Cardiac fibroblast (primary cell): ENCODE data around the gene TRIM2.

GRCh38 chr4:151315120-151315604 is 10.2 kb downstream of the SH3D19 start:
- RRBS = no CpG with 5 or more reads among the region's 1 CpG

- RRBS = no CpG with 5 or more reads among the region's 1 CpG
Measured at GRCh38 chr4:151331535-151332098, 6.2 kb upstream of the SH3D19 start.

GRCh38 chr4:151673769-151674267 is 87.0 kb downstream of the GATB start:
- RRBS = no CpG with 5 or more reads among the region's 12 CpGs

DNA sequence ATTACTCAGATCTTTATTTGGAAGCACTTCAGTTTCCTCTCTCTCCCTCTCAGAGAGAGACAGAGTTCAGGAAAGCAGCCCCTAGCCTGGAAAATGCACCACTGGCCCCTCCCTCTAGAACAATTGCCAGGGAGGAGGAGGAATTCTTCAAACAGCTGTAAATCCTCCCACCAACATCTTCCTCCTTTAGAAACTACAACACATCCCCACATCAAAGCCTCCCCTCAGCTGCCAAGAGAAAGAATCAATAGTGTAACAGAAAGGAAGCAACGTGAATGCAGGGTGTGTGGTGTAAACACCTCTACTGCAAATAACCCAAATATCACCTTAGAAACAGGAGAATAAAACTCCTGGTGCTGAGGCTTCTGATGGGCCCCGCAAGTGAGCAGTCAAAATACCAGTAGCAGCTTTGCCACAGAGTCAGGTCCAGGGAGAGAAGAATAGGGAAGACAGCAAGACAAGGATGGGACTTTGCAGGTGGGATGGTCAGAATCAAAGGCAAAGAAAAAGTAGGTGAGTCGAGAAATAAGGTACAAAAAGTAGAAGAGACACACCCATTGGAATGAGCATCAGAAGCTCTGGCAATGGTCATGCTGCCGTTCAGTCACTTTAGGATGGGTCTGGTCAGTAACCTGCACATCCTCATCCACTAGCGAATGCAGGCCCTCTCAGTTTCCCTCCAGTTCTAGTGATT is 250.0 kb upstream of the GATB start:
- RRBS = no CpG with 5 or more reads among the region's 5 CpGs

DNA sequence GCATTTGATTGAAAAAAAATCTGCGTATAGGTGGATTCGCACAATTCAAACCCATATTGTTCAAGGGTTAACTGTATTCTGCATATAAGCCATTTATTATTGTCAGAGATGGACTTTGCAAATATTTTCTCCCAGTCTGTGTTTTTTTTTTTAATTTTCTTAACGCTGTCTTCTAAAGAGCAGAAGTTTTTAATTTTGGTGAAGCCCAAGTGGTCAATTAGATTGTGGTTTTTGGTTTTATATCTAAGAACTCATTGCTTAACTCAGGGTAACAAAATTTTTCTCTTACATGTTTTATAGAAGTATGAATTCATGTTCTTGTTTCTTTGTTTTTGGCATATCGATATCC is 360.3 kb upstream of the GATB start:
- RRBS = no CpG with 5 or more reads among the region's 4 CpGs

DNA sequence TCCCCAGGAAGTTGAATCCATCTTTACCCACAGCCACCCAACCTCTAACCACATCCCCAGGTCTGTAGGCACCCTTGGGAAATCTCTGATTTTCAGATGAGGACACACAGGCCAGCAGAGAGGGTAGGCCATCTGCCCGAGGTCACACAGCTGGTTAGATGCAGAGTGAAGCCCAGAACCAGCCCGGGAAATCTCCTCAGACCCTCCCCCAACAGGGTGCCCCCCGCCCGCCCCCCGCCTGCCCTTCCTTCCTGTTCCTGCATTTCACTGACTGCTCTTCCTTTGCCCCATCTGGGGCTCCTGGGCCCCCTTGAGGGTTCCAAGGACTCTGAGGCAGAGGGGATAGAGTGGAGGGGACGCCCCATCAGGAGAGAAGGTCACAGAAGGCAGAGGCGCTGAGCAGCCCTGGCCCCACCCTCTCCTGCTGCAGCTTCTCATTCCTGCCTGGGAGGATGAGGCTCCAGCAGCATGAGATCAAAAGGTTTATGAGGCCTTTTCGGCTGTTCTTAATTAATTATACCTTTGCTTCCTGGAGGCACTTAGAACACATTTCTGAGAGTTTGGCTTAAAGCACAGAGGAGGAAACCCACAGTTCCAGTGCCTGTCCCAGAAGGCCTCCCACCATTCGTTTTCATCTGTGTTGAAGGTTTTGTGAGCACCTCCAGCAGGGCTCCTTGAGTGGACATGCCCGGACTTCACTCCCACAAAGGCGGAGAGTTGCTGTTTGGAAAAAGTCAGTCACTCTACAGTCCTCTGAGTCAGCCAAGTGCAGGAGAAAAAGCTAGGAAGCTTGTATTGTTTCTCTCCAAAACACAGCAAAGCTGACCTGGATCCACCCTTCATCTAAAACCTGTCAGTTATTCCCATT is 277.2 kb downstream of the FBXW7 start:
- RRBS = no CpG with 5 or more reads among the region's 11 CpGs

DNA sequence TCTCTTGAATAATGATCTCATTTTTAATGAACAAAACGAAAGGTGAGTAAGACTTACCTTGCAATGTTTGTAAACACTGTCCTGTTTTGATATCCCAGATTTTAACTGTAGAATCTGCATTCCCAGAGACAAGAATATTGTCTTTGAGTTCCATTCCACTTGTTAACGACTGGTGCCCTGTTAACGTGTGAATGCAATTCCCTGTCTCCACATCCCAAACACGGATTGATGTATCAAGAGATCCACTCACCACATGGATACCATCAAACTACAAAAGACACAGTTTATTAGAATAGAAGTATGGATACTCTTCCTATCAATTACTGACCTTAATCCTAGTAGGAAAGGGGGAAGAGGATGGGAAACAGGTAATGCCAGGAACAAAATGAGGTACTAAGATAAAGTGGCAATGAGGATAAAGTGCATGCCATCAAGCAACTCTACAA is 211.7 kb downstream of the FBXW7 start:
- RRBS = no CpG with 5 or more reads among the region's 4 CpGs

- RRBS = no CpG with 5 or more reads among the region's 1 CpG
Measured at GRCh38 chr4:152524835-152525253, 11.0 kb downstream of the FBXW7 start.

DNA sequence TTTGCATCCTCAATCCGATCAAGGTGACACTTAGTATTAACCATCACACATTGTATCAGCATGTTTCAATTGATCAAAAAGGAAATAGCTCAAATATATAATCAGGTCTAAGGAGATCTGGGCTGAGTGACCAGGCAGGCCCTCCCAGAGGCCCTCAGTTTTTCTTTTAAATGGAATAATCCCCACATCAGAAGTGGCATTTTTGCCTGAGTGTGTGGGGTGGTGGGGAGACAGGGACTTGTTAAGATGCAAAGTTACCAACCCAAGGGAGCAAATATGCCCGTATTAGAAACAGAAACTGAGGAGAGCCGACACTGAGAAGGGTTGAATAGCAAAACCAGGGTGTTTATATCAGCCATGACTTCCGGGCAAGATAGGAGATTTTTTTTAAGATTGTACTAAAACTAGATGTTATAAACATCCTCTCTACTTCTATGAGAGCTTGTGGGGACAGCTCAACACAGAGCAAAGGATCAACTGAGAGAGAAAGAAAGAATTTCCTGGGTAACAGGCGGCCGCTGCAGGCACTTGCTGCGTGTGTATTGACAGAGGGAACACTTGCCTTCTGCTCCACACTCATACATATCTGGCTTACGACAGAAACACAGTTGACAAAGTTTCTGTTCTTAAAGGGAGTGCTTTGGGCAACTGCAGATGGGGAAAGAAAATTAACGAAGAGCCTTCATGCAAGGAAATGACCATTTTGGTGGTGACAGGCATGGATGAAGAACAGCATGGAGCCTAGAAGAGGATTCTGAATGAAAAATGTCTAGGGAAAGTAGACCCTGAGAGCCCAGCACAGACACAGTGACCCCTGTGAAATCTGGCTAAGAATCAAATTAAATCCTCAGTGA is 49.1 kb upstream of the FBXW7 start:
- RRBS = no CpG with 5 or more reads among the region's 9 CpGs

GRCh38 chr4:152678361-152679179 is 1.2 kb downstream of the TMEM154 start:
- RRBS = no CpG with 5 or more reads among the region's 5 CpGs

DNA sequence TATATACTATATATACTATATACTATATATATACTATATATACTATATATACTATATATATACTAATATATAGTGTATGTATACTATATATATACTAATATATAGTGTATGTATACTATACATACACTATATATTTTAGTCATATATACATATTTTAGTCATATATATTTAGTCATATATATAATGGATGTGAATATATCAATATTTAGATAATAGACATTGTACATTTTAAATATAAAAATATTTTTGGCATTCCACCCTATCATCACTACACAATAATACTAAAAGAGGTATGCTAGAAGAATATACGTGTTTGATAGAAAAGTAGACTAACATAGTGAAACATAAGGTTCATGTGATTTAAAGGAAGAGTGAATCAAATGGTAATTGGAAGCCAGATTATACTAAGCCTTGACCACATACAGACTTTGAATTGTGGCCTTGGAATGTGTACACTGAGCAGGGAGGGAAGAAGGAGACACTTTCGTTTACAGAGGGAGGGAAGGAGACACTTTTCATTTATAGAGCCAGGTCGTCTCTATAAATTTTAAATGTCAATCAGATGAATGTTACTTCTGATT is 46.2 kb upstream of the FHDC1 start:
- RRBS = no CpG with 5 or more reads among the region's 3 CpGs

DNA sequence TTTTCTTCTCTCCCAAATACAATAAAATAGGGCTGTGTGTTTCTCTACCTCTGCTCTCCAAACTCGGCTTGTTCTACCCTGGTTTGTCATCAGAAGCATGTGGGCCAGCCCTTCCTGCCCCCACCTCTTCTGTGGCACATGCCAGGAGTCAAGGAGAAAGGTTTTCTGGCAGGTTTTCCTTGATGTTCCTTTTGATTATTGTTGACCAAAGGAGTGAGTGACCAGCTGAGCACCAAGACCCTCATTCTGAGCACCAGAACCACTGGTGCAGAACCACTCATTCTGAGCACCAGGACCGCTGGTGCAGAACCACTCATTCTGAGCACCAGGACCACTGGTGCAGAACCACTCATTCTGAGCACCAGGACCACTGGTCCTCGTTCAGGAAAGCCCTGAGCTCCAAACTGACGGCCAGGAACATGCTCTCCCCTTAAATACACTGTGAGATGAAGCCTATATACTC is 2.5 kb downstream of the FHDC1 start:
- RRBS = no CpG with 5 or more reads among the region's 4 CpGs

DNA sequence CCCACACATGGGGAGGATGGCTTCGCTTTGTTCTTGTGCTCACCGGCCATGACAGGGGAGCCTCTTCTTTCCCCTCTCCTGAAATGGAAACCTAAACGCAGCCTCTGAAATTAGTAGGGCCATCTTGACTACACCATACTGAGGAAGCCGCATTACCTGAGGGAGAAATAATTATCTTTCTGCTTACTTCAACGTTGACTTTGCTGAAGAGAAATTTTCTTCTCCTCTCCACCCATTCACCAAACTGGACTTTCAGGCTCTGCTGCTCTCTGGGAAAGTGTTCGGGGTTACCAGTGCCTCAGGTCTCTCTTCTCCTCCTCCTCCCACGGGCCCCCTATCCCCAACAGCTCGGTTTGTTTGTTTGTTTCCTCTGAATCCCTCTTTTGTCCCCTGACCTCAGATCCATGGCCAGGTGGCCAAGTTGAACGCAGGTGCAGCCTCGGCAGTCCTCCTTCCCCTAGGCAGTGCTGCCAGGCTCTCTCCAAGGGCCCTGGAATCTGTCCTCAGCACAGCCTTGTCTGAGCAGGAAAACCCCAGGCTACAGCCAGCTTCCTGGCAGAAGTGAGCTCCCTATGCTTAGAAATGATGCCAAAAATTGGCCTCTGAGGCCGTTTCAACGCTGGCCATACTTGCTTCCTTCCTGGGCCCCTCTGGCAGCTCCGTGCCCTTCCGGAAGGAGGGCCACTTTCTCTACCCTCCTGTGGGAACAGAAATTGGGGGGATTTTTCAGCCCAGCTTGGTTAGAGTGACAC is 60.0 kb downstream of the FHDC1 start:
- RRBS = no CpG with 5 or more reads among the region's 14 CpGs

DNA sequence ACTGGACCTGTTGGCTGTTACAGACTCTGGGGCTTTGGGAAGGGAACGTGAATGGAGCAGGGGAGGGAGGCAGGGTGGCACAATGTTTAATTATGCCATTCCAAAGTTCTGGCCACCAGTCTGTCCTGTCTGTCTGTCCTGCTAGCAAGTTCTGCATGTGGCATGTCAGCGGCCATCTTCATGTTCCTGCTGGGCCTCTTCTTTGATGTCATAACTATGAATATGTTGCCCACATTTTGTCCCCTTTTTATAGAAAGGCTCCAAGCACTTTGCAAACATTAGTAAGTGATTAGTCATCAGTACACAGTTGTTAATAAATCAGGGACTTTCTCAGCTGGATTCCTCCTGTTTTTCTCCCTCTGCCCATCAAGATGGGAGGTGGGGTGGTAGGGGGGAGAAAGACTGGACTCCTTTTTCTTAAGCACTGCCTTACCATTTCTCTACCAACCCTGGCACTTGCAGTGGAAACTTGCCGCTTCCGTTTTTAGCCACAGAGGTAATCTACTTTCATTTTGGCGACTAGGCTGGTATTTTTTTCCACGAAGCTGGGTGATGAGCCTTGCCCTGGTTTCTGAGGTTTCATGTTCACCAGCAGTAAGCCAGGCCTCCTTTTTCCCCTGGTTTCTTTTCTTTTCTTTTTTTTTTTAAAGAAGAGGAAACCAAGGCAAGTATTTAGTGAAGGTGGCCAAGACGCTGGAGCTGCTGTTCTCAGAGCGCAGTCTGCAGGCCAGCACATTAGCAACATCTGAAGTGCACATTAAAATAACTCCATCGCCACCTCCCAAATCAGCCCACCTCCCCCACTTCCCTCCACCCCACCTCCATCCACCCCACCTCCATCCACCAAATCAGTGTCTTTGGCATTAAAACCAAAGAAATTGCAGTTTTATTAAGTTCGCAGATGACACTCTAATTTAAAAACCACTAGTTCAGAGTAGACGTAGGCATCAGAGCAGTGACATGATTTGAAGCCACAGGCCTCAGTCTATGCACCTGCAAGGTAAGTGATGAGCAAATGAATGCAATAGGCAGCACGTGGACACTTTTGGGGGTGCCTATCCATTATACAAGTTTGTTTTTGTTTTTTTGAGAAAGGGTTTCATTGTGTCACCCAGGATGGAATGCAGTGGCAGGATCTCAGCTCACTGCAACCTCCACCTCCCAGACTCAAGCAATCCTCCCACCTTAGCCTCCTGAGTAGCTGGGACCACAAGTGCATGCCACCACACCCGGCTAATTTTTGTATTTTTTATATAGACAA is 88.3 kb upstream of the TRIM2 start:
- RRBS = no CpG with 5 or more reads among the region's 13 CpGs

- RRBS = no CpG with 5 or more reads among the region's 6 CpGs
Measured at GRCh38 chr4:153143525-153144217, 60.6 kb upstream of the TRIM2 start.

DNA sequence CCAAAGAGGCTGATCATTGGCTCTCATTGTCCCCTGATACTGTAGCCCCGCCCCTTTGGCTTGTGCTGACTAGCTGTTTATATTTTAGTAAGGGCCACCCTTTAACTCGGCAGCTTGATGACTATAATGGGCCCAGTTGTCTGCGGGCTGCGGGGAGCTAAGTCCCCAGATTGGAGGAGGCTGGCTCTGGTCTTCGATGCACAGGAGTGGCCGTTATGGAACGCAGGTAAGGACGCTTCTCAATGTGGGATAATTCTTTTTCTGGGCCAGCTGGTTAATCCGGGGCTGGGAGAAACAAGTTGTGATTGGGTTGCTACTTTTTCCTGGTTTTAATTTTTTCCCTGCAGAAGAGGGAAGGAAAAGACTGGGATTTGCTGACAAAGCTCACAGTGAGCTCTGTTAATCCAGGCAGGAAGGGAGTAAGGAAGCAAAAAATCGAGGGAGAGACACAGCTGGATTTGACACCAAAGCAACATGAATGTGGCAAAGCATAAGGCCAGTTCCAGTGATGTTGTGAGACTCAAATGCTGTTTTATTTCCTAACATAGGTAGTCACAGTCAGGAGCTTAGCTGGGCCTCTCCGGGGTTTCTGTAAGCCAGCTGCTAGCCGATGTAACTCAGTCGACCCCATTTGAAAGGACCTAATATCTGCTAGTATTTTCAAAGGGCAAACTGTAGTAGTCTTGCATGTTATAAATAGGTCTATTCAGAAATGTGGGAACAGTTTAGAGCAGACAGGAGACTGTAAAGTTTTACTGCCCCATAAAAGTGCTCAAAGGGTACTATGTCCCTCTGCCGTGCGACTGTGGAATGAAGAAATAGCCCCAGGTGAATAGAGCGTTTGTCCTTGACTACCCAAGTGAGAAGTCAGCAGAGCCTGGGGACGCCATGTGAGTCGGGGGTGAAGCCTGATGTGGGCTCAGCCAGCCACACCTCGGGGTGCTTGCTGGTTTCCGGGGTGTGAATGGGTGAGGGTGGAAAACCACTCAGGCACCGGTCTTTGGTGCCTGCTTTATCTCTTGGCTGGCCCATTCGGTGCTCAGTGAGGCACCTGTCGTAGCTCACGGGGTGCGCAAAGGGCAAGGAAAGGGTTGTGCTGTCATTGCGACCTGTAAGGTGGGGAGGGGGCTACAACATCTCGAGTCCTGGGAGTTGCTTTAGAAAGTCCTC is at the start of gene TRIM2:
Gene TRIM2, plus strand, starts transcription at position 109 of the 1,170 bp plus-strand sequence.
- RRBS = no CpG with 5 or more reads among the region's 27 CpGs

DNA sequence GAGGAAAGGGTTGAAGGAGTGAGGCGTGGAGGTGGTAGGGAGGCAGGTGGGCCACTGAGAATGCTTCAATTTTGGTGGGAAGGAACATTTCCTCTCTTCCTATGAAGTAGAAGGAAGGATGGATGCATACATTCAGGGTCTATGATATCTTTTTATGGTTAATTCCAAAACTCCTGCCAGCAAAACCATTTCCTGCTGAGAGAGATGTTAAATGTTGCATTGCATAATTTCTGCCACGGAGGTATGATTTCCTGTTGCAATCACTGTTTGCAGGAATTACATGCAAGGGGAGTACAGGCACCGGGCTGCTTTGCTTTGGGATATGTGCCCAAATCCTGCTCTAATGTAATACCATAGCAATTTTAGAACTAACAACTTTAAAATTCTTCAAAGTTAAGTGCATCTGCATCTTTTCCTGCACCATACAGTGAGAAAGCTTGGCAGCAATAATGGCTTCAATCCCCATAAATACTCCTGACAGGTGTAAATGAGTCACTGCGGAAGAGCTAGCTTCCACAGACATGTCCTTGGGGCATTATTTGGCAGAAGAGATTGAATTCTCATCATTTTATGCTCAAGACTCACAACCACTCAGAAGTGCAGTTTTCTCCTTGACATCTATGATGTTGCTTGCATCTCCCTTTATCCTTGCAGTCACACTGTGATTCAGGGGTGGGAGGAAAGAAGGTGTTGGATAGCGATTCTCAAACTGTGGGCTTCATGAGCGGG is 29.6 kb downstream of the TRIM2 start:
- RRBS = no CpG with 5 or more reads among the region's 6 CpGs

- RRBS = no CpG with 5 or more reads among the region's 2 CpGs
Measured at GRCh38 chr4:153364916-153365481, 20.5 kb downstream of the MND1 start.

DNA sequence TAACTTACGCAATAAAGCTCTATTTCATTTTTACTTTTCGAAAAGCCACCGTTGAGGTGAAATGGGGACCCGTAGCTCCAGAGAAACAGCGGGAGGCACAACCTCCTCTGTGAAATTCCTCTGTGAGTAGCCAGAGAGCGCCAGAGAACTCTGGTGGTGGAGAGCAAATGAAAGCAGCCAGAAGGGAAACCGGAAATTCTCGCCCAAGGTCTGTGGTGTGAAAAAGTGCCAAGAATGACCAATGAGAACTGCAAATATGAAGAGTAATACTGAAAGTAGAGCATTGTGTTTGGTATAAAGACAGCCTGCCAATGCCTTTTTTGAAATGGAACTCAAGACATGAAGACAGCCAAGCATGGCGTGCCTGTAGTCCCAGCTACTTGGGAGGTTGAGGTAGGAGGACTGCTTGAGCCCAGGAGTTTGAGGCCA is 33.0 kb upstream of the TMEM131L start:
- RRBS = no CpG with 5 or more reads among the region's 9 CpGs

- RRBS = no CpG with 5 or more reads among the region's 4 CpGs
Measured at GRCh38 chr4:153523895-153524483, 57.8 kb downstream of the TMEM131L start.